ENCODE data around the genes DNAJB7 and ZC3H7B.

DNA sequence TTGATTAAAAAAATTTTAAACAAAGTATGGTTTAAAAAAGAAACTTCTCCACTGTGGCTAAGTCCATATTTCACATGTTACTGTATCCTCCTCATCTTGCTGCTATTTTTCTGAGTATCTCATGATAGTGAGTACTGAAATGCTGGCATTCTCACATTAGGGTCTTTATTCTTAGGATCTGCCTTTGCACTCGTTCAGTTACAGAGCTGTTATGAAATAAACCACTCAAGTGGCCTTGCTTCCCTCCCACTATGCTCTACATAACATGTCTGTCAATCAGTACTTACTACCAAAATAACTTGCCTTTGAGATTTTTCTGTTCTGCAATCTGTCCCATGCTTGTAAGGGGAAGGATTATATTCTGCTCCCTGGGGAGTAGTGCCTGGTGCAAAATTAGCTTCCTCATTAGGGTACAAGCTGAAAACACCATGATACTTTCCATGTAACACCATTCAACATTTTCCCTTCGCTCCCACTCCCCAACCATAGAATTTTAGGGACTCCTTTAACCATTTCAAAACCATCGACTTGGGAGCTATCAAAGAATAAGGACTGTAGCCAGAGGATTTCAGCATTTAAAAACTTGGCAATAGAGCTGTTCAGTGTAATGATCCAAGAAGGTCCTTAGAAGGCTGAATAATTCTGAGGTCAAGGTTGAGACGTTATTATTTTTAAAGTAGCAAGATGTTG is 1.9 kb upstream of the GRAP2 start:
- PRO-cap = no peak

- PRO-cap = no peak
These were observed 12.5 kb downstream of the FAM83F start for GRCh38 chr22:40007238-40007626.

DNA sequence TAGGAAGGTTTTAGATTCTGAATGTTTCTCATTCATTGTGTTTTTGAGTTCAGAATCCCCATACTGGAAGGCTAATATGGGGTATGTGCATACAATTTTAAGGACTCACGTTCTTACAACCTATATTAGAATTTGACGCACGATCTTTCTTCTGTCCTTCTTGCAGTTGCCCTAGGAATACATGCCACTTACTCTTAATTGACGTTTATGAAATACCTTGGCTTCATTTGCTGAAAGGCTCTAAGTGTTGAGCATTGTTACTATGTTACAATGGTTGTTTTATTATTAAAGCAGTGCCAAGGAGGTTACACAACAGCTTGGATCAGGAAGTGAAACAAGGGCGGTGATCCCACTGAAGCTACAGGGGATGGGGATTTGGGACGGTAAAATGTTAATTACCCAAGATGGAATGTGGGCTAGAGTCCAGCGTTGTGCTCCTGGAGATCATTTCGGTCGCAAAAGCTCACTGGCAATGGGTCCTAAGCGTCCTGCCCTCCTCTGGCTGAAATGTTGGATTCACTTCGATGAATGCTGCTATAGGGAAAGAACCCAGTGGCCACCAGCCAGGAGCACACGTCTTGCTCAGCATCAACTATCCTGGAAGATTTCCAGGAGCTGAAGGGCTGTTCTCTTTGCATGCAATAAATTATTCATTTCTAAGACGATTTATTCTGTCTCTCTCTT is 48.3 kb downstream of the FAM83F start:
- PRO-cap = no peak

DNA sequence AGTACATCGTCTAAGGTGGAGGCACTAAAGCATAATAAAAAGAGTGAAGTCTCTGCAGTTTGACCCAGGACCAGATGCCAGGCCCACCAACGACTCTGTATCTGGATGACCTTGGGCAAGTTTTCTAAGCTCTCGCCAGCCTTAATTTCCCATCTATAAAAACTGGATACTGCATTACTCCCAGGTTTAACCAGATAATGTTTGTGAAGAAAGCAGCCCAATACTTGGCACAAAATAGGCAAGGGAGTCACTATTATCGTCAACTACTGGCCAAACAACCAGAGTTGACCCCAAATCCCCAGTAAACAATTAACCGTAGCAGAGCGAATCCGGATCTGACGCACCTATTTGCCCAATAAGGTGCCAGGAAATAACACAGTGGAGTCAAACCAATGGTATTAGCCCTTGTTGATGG is 49.1 kb downstream of the FAM83F start:
- PRO-cap = bidirectional peak, plus-strand start outside the sequence, minus-strand start at position 301 of the sequence

- PRO-cap = bidirectional peak, plus-strand start at chr22:40044347, minus-strand start at chr22:40044132; bidirectional peak, plus-strand start at chr22:40044834, minus-strand start at chr22:40044524; bidirectional peak, plus-strand start at chr22:40044981, minus-strand start at chr22:40044981
These were observed 49.7 kb downstream of the FAM83F start for GRCh38 chr22:40044247-40045074.

DNA sequence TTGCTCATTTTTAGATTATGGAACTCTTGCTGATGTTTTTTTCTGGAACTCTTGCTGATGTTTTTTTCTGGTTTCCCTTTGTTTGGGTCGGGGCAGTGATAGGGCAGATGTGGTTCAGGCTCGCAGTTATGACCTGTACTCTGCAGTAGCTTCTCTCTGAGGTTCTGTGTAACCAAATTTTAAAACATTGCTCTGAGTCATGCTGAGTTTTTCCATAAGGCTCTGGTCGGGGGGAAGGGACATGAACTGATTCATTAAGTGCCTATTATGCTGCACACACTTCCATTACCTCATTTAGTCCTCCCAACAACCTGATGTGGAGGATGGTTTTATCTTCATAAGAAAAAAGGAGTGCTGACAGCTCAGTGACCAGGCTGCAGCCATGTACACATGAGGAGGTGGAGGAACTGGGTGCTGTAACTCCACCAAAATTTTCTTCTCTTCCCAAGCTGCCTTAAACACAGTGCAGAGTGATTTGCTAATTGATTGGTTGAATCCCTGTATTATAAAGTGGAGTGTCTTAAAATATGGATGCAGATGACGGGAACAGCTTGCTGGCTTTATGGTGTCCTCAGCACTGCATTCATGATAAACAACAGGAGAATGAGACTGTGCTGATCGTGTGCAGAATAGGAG is 19.0 kb downstream of the TNRC6B start:
- PRO-cap = no peak

GRCh38 chr22:40342747-40343567 is 3.3 kb upstream of the ADSL start:
- PRO-cap = no peak

DNA sequence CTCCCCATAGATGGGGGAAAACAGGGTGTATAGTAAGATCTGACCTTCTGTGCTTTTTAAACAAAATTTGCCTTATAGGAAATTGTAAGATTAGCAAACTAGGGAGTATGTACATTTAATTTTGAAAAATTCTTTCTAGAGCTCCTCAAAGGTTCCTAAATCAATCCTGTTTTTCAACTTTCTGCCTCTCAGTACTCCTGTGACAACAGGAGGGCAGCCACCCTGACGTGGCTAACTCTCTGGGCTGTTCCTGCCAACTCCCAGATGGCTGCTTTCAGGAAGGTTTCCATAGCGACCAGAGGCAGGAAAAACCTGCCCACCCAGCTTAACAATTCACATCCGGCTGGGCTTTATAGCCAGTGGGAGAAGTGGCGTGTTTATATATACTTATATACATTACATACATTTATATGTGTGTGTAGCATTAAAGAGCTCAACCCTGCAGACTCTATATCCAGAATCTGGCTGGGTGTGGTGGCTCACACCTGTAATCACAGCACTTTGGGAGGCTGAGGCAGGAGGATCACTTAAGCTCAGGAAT is 26.5 kb downstream of the SGSM3 start:
- PRO-cap = no peak

DNA sequence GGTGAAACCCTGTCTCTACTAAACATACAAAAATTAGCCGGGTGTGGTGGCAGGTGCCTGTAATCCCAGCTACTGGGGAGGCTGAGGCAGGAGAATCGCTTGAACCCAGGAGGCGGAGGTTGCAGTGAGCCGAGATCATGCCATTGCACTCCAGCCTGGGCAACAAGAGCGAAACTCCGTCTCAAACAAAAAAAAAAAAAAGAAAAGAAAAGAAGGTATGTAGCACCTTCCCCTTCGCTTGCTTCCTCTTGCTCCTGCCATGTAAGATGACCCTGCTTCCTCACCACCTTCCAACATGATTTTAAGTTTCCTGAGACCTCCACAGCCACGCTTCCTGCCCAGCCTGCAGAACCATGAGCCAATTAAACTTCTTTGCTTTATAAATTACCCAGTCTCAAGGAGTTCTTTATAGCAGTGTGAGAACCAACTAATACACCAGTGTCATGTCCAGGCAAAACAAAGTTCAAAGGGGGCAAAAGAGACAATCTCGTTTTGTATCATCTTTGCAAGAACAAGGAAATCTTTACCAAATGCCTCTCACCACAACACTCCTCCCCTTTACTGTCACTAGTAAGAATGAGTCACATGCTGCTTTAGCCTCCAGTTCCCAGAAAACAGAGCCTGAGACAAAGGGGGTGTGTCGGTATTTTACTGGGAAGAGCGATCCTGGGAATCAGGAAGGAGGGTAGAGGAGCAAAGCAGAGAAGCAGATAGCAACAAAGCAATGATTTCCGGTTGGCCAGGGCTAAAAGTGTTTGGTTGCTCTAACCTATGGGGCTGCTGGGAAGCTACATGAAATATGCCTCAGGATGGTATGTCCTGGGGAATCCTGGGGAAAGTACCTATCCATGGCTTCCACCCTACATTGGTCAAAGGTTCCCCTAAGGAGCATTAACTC is 10.5 kb upstream of the MCHR1 start:
- PRO-cap = unidirectional peak, plus-strand start at position 670 of the sequence

DNA sequence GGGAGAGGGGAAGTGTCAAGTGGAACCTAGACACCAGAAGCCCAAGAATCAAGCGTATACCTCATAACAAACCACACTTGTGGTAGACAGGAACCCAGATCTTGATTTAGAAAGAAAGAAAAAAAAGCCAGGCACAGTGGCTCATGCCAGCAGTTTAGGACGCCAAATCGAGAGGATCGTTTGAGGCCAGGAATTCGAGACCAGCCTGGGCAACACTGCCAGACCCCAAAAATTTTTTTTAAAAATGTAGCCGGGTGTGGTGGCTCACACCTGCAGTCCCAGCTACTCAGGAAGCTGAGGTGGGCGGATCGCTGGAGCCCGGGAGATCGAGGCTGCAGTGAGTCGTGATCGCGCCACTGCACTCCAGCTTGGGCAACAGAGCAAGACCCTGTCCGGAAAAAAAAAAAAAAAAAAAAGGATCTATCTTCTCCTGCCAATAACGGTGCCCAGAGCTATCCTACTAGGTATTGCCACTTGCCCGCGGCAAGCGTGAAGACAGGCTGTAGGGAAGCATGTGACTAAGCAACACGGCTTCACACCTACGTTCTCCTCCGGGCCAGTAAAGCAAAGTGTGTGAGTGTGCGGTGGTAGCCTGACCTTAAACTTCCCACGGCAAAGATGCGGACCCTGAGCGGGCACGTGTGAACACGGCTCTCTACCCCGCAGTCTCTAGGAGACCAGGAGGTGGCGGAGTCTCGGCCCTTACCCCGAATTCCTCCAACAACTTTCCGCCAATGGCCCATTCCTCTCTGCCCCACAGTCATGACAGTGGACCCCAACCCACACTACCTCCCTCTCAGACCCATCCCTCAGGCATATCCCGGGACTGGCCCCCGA is 617 bp downstream of the SLC25A17 start:
- PRO-cap = no peak

DNA sequence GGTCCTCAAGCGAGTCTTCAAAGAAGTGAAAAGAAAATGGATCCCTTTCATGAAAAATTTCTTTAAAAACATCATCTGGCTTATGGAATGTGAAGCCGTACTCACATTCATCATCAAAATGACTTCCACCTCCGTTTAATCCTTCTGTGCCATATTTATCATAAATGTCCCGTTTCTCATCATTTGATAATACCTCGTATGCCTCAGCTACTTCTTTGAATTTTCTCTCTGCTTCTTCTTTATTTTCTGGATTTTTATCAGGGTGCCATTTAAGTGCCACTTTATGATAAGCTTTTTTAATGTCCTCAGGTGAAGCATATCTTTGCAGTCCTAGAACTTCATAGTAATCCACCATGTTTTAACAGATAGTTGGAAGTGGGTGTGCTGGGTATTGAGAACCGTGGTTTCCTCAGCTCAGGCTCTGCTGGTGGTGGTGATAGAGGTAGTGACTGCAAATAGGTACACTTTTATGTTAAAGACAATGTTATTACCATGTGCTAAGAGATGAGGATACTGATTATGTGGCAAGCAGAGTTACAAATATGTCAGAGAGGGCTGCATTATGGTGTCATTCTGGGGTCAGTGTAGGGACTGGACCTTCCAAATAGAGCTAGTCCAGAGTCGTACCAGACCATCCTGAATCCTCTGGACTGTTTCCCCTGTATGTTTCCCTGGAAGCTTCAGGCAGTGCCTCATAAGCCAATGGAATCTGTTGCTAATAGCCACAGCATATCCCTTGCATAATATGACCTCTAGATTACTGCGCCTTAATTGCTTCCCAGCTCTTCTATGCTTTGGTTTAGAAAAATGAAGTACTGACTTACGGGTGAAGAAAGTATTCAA is at the start of gene DNAJB7:
Gene DNAJB7 (minus strand): TSS at position 474 of the 843 bp plus-strand sequence.
- PRO-cap = no peak

DNA sequence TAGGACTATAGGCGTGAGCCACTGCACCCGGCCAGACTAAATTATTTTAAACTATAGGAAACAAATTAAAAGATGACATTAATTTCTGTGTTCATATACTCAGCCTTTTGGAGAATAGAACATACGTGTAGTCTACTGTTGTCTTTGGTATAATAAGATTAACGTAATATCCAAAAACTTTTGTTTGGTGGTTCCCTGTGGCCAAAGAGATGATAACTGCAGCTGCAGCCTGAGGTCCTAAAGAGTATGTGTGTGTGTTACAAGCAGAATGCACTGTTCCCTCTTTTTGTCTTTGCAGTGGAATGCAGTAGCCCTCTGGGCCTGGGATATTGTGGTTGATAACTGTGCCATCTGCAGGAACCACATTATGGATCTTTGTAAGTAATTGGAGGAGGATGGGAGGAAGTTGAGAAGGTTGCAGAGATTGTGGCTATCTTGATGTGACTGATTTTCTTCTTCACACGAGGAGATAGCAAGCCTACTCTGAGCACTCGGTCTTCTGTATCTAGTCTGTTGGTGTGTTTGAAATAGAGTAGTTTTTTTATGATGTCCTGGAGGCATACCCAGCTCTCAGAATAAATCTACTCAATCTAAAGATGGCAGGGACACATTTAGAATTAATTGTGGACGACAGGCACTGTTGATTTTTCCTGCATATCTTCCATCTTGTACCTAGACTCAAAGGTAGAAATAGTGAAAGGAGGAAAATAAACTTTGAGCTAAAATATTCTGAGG is 2.2 kb downstream of the RBX1 start:
- PRO-cap = no peak

GRCh38 chr22:41180563-41181372 is 24.3 kb upstream of the L3MBTL2 start:
- PRO-cap = no peak

DNA sequence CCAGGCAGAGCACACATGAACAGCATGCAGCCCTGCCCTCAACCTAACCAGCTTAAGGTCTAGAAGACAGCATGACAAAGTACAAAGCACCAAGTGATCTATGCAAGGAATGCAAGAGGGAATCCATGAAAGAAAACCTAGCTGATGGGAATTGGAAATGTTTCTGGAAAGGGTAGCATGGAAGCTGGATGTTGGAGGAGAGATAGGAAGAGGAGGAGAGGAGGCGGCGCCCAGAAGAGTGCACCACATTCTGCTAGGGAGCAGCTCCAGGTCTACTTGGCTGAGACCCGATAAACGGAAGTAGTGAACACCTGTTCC is 23.7 kb upstream of the L3MBTL2 start:
- PRO-cap = no peak

GRCh38 chr22:41238270-41238561 is 2.5 kb downstream of the CHADL start:
- PRO-cap = no peak

GRCh38 chr22:41260687-41261520 is 20.2 kb upstream of the CHADL start:
- PRO-cap = no peak

- PRO-cap = no peak
These were observed 5.2 kb downstream of the RANGAP1 start for GRCh38 chr22:41280642-41281334.

DNA sequence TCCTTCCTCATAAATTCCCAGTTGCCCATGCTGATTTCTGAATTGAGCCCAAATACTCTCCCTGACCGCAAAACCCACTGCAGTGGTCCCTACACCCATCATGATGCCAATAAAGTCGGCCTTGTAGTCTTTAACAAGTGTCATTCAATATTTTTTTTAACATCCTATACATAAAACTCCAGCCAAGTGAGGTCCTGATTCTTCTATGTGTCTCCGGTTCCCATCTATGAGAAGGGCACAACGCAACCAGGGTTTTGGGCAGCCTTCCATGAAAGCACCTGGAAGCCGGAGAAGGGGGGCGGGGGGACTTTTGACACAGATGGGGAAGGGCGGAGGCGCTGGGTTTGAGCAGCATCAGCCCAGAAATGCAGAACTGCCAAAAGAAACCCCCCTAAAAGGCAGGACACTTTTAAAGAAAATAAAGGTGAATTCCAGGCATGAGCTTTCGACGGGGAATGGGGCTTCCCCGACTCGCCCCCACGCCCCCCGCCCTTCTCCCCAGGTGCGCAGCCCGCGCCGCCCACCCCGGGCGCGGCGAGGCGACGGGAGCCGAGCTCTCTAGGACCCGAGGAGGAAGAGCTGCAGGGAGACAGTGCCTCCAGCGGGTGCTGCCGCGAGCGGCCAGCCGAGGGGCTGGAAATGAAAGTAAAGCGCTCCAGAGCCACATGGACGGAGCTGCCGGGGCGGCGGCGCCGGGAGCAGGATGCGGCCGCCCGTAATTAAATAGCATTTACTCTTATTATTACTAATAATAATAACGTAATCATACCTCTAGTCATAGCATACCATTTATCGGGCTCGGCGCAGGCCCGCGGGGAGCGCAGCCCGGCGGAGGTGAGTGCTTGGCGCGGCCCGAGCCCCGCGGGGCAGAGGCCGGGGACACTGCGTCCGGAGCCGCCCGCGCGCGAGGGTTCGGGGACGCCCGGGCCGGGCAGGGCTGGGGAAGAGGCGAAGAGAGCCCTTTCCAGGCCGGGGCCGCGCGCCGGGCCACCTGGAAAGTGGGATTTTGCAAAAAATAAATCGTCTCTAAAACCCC is at the start of gene ZC3H7B:
Gene ZC3H7B (plus strand): TSS at position 587 of the 1,036 bp plus-strand sequence.
- PRO-cap = bidirectional peak, plus-strand start at position 672 of the sequence, minus-strand start at position 588 of the sequence

DNA sequence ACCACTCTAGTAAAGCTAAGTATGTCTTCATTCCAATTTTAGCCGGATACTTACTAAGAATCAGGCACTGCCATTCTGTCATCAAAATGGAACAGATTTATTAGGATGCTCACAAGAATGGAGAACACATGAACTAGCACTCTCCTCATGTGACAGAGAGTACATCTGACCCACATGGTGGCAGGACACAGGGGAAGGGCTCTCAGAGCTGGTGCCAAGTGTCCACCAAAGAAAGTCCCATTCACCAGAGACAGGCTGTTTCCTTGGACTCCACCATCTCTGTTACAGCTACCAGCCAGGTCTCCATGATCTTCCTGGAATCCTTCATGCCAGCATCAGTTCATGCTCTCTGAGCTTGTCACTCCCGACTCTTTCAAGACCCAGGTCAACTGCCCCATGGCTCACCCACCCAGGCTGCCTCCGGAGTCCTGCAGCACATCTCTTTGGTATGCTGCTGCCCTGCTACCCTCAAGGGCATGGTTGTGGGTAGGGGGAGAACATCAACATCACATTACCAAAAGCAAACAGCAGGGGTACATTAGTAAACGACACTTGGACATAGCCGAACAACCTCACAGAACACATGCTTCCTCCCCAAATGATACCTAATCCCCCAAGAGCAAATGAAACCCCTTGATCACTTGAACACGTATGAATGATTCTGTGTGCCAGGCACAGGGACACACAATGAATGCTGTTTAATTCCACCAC is 14.7 kb downstream of the SNU13 start:
- PRO-cap = no peak

- PRO-cap = no peak
These were observed 48.3 kb upstream of the CCDC134 start for GRCh38 chr22:41752020-41752808.